T-cell (primary cell): Measurements from ENCODE around the genes ZNF488, SYT15B, C10orf53 and TIMM23B.

GRCh38 chr10:46756855-46757324, 154.3 kb upstream of the PTPN20 start:
- PRO-cap, 7 experiments, result no peak in any of the 7 experiments

DNA sequence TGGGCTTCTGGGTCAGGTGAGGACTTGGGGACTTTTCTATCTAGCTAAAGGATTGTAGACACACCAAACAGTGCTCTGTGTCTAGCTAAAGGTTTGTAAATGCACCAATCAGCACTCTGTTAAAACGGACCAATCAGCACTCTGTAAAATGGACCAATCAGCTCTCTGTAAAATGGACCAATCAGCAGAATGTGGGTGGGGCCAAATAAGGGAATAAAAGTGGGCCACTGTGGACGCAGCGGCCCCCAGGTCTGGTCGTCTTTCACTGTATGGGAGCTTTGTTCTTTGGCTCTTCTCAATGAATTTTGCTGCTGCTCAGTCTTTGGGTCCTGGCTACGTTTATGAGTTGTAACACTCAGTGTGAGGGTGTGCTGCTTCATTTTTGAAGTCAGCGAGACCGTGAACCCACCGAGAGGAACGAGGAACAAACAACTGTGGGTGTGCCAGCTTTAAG, 171.1 kb downstream of the PTPN20 start:
- PRO-cap, 7 experiments, result no peak in any of the 7 experiments

DNA sequence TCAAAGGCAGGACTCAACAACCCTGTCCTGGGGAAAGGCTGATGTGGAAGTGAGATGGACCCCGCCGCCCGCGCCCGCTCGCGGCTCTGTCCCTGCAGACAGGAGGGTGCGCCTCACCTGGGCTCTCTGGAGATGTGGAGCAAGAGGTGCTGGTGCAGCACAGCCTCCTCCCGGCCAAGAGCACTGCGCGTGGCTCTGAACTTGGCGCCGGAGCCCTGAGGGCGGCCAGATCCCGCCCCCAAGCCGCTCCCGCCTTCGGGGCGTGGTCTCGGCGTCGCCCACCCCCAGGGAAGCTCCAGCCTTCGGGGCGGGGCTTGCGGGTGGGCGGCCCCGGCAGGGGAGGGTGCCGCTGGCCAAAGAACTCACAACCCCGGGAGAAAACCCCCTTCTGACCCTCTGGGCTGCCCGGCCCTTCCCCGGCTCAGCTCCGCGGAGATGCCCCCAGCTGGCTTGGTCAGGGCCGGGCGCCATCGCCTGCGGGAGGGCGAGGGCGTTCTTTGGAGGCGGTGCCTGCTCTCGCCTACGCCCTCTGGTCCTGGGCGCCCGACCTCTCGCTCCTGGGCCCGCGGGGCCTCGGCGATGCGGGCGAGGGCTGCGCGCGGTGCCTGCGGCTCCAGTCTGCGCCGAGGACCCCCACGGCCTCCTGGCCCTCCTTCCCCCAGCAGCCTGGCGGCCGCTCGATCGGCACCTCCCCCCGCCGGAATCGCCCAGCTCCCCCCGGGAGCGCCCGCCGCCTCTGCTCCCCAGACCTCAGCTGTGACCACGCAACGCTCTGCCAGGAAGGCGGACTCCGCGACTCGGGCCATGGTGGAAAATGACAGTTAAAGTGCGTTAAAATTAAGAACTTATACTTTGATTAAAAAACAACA, at the start of gene ZNF488:
TSS of gene ZNF488 (minus strand) at position 191 of the 869 bp plus-strand sequence.
- PRO-cap, 7 experiments, result no peak in any of the 7 experiments

- PRO-cap, 7 experiments, result no peak in any of the 7 experiments
Measured at GRCh38 chr10:47763038-47763609, at the start of gene SYT15B. TSS of gene SYT15B (minus strand) at chr10:47763592.

GRCh38 chr10:47942182-47942705, 23.8 kb downstream of the NPY4R2 start:
- PRO-cap, 7 experiments, result no peak in any of the 7 experiments

- PRO-cap, 7 experiments, result no peak in any of the 7 experiments
Measured at GRCh38 chr10:48130593-48131224, 131.1 kb upstream of the FAM25C start.

GRCh38 chr10:48251491-48252229, 22.8 kb downstream of the FRMPD2 start:
- PRO-cap, 7 experiments, result no peak in any of the 7 experiments

DNA sequence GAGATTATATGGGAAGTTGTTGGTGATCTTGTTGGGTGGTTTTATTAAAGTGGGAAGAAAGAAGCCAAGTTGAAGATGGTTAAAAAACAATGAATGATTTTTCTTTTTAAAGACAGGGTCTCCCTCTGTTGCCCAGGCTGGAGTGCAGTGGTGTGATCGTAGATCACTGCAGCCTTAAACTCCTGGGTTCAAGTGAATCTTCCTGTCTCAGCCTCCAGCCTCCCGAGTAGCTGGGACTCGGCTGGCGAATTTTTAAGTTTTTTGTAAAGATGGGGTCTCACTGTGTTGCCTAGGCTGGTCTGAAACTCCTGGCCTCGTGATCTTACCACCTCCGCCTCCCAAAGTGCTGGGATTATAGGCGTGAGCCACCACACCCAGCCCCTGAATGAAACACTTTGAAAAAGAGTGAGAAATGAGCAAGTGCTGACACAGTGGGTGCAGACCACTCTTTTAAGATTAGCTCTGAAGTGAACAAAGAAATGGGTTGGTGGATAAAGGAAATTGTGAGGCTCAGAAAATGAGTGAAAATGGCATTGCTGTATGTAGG, 10.7 kb downstream of the MAPK8 start:
- PRO-cap, 7 experiments, result no peak in any of the 7 experiments

GRCh38 chr10:48368791-48369472, 62.5 kb downstream of the MAPK8 start:
- PRO-cap, 7 experiments, result no peak in any of the 7 experiments

DNA sequence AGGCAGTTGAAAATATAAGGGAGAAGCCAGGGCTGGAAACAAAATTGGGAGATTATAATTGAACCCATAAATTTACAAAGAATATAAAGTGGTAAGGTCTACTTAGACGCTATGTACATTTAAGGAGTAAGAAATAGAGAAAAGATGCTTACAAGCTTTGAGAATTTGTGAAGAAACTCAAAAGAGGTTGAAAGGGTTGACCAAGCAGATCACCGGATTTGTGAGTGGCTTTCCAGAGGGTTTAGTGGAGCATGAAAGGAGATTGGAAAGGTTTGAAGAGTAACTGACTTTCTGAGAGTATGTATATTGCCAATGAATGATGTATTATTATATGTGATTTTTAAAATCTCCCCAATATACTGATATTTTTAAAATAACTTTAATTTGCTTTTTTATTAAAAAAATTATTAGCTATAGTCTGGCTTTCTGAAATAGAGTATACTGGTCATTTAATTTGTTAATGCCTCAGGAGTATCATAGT, 64.4 kb downstream of the MAPK8 start:
- PRO-cap, 7 experiments, result no peak in any of the 7 experiments

DNA sequence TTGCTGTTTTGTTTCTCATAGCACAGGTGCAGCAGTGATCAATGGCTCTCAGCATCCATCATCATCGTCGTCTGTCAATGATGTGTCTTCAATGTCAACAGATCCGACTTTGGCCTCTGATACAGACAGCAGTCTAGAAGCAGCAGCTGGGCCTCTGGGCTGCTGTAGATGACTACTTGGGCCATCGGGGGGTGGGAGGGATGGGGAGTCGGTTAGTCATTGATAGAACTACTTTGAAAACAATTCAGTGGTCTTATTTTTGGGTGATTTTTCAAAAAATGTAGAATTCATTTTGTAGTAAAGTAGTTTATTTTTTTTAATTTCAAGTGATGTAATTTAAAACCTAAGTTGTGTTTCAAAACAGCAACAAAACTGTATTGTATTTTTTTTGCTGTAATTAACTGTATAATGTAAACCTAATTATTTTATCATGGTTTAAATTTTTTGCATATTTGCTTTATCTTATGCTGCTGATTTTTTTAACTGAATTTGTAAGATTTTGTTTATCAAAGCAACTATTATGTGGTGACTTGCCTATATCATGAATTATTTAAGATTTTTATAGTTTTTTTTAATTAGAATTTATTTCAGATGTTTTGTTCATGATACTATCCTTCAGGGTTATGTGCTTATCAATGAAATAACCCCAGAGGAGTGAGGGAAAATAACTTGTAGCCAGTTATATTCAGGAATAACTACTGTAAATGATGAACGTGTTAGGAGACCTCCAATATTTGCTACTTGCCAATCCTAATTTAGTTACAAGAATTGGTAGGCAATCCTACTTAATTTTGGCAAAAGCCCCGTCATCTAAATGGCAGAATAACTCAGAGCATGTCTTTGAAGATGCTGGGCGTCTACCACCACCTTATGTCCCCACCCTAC, 128.6 kb downstream of the MAPK8 start:
- PRO-cap, 7 experiments, result no peak in any of the 7 experiments

DNA sequence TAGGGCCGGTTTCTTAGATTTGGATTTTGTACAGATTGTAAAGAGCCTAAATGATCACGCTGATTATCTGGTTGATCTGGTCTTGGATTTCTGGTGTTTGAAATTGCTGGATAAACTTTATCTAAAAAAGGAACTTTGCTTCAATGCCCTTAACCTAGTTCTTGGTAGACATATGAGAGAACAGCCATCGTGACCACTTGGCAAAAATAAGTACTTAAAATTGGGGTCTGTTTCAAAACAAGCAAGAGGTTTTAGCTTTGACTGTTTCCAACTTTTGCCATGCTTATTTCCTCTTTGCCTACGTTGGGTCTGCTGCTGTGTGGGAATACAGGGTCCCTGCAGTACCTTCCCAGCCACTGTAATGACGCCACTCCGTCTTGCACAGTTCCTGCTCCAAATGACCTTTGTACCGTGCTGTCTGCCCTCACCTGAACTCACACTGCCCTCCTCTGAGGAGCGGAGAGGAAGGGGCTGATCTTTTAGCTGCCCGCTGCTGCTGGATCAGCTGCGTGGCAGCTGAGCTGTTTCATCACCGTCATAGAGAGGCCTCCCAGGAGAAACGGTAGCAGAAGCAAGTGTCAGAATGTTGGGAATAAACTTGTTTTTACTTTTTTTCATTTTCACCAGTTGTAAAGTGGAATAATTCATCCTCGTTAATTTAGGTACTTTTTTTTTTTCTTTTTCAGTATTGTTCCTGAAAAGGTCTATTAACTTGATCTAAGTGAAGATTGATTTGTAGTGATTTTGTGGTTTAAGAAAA, 133.2 kb downstream of the MAPK8 start:
- PRO-cap, 7 experiments, result no peak in any of the 7 experiments

DNA sequence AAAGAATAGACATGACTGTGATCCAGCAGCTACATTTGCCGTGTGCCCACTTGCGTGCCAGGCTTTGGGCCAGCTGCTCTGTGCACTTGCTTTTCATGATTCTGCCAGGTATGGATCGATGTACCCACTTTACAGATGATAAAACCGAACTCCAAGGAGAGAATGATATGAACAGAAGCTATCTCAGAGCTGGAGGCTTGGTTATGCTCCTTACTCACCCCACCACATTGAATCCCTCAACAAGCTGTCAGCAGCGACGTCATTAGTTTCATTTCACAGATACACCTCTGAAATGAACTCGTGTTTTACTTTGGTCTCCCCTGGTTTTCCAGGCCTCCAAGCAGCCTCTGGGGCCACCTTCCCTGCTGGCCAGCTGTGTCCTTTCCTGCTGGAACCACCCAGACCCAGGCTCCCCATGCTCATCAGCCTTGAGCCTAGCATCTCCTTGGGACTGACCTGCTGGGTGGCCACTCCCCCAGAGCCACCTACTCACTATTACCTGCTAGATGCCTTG, 11.9 kb upstream of the WDFY4 start:
- PRO-cap, 7 experiments, result no peak in any of the 7 experiments

DNA sequence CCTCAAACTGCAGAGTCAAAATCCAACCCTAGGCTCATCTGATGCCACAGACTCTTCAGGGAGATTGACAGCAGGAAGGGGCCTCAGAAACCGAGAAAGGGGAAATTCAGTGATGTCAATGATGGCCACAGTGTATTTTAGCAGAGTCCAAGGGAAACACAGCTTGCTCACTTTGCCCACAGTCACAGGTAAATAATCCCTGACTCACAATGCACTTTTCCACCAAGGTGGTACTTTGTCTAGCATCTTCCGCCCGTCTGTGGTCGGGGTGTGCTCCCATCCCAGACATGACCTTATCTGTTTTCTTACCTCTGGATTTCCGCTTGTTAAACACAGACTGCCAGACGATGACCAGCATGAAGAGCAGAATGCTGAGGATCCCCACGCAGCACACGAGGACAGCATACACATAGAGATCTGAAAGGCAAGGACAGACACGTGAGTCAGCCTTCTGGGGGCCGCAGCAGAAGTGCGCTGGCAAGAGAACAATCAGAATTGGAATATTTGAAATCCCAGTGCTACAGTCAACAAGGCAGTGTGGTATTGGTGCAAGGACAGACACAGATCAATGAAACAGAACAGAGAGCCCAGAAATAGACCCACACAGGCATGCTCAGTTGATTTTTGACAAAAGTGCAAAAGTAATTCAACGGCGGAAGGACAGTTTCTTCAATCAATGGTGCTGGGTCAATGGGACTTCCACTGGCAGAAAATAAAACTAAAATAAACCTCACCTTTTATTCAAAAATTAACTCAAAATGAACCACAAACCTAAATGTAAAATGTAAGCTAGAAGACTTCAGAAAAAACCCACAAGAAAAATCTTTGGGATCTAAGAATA, 38.2 kb downstream of the VSTM4 start:
- PRO-cap, 7 experiments, result no peak in any of the 7 experiments

DNA sequence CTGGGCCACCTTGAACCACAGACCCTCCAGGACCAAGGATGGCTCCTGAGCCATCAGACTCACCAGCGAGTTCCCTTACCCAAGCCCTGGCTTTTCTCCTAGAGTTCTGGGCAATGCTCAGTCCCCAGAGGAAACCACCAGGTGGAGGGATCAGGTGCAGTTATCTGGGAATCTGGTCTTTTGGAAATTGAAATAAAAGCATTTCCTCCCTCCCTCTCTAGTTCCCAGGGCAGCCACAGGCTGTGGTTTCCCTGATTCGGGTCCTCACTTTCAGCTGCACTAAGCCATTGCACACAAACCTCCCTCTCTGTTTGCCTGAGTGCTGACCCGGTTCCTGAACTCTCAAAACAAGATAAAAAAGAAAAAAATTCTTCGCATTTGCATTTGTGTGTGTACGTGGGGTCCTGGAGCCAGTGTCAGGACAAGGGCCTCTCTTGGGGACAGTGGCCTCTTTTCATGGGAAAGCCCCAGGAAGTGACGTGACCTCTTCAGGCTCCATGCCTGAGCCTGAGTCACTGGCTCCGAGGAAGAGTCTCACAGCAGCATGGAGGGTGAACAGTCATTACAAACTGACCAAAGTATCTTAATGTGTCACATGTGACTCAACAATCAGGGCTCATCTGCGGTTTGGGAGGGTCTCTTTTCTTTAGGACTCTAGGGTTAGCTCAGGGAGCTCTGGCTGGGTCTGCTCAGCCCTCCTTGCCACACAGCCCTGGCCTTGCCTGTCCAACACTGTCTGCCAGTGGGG, 10.9 kb downstream of the TMEM273 start:
- PRO-cap, 7 experiments, result peak in 2 of 7 experiments; most common plus-strand start position 515 of the sequence (in 1); most common minus-strand start position 354 of the sequence (in 1)

GRCh38 chr10:49278271-49278977, 20.5 kb upstream of the C10orf71 start:
- PRO-cap, 7 experiments, result no peak in any of the 7 experiments

DNA sequence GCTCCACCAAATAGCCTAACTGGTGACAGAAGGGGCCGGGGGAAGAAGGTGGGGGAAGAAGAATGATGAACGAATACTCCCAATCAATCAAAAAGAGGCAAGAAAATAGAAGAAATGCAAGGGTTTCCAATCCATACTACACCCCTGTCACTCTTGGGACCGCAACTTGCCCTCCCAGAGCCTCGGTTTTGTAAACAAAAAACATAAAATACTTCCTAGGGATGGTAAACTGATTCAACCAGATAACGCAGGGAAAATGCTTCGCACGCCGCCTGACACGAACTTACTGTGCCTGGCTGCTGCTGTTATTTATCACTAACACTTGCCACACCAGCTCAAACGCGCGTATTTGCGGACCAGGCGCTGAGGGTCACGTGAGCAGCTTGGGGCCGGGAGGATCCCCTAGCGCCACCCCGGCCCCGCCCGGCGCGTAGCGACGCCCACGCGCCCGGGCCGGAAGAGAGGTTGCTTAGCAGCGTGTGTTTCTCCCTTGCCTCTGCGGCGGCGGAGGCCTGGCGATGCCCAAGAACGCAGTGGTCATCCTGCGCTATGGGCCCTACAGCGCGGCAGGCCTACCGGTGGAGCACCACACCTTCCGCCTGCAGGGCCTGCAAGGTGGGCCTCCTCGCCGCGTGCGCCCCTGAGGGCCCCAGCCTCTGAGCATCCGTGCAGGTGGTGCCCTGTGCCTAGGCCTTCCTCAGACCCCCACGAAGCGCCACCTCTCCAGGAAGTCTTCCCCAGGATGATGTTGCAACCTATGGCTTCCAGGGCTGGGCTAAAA, at the start of gene C10orf53:
TSS of gene C10orf53 (plus strand) at position 472 of the 781 bp plus-strand sequence.
- PRO-cap, 7 experiments, result no peak in any of the 7 experiments

DNA sequence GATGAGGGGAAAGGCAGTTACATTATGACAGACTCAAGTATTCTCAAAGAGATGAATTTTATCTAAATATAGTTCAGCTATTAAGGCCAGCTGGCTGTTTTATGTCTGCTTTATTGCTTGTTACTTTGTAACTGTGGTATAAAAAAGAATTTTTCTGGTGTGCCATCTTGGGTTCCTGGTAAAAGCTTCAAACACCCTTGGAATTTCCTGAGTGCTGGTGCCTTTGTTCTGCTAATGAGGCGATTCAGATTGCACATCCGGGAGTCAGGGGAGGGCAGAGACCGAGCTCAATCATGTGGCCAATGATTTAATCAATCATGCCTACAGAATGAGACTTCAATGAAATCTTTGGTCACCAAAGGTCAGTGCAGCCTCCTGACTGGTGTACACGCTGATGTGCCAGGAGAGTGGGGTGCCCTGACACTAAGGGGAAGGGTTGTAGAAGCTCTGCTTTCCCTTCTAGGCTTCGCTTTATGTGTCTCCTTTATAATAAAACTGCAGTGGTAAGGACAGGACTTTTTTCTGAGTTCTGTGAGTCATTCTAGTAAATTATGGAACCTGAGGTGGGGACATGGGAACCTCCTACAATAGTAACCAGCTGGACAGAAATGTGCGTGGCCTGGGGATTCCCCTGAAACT, 69.3 kb upstream of the OGDHL start:
- PRO-cap, 7 experiments, result no peak in any of the 7 experiments

DNA sequence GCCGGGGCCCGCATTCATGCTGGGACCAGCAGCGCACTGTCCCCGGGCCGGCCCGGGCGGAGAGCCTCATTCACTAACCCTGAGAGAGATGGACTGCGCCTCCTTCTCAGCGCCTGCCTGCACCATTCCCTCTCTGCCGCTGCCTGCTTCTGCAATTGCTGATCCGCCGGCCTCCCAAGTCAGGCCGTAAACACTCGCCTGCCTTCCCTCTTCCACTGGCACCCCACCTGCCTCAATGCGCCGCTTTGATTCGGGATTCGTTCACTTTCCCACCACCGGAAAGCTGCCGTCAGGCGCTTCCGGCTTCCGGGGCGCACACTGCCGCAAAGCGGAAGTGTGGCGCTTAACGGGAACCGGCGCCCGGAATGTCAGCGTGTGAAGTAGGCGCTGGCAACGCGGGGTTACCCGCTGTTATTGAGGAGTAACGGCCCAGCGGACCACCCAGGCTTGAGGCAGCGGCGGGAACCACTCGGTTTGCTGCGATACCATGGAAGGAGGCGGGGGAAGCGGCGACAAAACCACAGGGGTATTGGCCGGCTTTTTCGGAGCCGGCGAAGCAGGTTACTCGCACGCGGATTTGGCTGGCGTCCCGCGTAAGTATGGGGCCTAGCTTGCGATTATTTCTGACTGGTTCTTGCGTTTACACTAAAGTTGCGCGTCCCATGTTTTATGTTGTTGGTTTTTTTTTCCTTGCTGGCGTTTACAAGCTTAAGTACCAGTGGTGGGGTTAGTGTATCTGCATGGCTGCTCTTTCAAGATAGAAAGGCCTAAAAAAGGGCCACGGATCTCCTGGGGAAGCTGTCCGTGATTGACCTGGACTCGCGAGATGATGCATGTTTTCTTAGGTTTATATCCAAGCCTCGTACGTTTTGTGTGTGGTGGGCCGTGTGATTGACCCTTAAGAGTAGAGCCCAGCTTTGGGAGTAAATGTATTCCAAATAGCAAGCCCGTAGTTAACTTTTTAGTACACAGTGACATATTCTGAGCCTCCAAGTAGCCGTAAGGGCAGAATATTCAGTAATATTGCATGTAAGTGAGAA, at the start of gene TIMM23B:
TSS of gene TIMM23B (plus strand) at position 346 of the 1,040 bp plus-strand sequence.
- PRO-cap, 7 experiments, result peak in 7 of 7 experiments; most common plus-strand start position 346 of the sequence (in 7); most common minus-strand start position 237 of the sequence (in 3)

DNA sequence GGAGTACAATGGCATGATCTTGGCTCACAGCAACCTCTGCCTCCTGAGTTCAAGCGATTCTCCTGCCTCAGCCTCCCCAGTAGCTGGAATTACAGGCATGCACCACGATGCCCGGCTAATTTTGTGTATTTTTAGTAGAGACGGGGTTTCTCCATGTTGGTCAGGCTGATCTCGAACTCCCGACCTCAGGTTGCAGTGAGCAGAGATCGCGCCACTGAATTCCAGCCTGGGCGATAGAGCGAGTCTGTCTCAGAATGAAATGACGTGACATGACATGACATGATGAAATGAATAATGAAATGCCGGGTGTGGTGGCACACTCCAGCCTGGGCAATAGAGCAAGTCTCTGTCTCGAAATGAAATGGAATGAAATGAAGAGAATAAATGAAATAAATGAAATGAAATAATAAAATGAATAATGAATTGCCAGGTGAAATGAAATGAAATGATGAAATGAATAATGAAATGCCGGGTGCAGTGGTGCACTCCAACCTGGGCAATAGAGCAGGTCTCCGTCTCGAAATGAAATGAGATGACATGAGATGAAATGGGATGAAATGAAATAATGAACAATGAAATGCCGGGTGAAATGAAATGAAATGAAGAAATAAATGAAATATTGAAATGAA, 21.2 kb downstream of the TIMM23B start:
- PRO-cap, 7 experiments, result no peak in any of the 7 experiments